Ileum (tissue), 1 donor: Measurements from ENCODE around the gene MVB12A.

DNA sequence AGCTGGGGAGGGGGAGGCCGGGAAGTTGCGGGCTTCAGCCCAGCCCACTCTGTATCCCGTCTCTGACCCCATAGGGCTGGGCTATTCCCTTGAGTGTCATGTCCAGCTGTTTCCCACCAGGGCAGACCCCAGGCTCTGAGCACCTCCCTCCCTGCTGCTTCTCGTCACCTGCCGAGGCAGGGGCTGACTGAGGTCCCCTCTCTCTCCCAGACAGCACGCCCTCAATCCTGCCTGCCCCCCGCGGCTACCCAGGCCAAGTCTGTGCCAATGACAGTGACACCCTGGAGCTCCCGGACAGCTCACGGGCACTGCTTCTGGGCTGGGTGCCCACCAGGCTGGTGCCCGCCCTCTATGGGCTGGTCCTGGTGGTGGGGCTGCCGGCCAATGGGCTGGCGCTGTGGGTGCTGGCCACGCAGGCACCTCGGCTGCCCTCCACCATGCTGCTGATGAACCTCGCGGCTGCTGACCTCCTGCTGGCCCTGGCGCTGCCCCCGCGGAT, 613 bp downstream of the F2RL3 start:
- PRO-cap, result no peak

DNA sequence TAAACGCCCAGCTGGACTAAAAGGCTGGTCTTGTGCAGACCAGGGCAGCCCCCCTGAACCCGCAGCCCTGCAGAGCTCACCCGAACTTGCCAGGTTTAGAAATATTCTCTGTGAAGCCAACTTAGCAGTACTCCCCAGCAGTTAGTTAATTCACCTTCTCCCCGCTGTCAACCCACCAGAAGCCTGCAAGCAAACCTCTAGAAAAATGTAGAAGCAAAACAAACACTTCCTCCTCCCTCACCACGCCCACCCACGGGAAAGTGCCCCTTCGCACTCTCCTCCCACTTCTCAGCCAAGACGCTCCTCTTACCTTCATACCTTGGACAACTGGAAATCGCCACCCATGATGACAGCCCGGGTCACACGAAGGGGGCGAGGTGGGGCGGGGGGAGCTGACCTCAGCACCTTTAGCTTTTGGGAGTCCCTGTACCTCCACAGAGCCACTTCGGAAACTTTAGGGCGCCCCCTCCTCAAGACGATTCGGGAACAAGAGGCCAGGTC, 626 bp downstream of the CPAMD8 start:
- PRO-cap, result no peak

- PRO-cap, result no peak
Observed at GRCh38 chr19:17091579-17092535, 16.3 kb downstream of the MYO9B start.

GRCh38 chr19:17183179-17184452, 31.5 kb upstream of the USE1 start:
- PRO-cap, result no peak

GRCh38 chr19:17220070-17220962, 5.2 kb downstream of the USE1 start:
- PRO-cap, result no peak

DNA sequence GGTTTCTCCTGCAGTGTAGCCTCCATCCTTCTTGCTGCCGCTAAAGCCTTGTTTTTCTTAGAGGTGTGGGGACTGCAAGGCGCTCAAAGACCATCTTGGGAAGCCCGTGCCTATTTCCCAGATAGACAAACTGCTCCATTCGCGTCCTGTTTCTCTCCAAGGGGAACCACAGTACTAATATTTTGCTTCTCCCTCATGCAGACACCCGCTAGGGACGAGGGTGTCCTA, 301 bp downstream of the BABAM1 start:
- PRO-cap, result no peak

GRCh38 chr19:17324248-17325124, 10.2 kb downstream of the ANO8 start:
- PRO-cap, result no peak

GRCh38 chr19:17334209-17334339, 581 bp downstream of the ANO8 start:
- PRO-cap, result no peak

DNA sequence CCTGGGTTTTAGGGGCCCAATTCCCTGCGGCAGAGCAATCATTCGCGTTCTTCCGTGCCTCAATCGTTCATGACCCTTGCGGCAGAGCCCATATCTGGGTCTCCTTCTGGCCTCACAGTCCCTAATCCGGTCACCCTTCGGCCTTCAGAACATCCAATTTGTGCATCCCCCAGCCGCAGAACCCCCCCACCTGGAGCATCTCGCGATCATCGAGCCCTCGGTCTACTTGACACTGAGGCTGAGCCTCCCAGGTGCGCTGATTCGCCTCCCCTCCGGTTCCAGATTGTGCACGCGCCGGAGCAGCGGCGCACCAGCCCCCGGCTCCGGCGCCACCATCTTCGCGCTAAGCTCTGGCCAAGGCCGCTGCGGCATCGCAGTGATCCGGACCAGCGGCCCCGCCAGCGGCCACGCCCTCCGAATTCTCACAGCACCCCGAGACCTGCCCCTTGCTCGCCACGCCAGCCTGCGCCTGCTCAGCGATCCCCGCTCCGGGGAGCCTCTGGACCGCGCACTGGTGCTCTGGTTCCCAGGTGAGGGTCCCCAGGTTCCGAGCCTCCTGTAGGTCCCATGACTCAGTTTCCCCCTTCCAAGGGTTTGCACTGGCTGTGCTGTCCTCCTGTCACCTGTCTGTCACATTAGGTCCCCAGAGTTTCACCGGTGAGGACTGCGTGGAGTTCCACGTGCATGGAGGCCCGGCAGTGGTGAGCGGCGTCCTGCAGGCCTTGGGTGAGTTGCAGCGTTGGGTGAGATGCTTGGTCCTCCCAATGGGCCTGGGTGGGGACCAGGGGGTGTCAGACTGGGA, 574 bp downstream of the GTPBP3 start:
- PRO-cap, result no peak

- PRO-cap, result no peak
Observed at GRCh38 chr19:17357571-17358103, 19.5 kb downstream of the PLVAP start.

- PRO-cap, result no peak
Observed at GRCh38 chr19:17358434-17358796, 18.7 kb downstream of the PLVAP start.

DNA sequence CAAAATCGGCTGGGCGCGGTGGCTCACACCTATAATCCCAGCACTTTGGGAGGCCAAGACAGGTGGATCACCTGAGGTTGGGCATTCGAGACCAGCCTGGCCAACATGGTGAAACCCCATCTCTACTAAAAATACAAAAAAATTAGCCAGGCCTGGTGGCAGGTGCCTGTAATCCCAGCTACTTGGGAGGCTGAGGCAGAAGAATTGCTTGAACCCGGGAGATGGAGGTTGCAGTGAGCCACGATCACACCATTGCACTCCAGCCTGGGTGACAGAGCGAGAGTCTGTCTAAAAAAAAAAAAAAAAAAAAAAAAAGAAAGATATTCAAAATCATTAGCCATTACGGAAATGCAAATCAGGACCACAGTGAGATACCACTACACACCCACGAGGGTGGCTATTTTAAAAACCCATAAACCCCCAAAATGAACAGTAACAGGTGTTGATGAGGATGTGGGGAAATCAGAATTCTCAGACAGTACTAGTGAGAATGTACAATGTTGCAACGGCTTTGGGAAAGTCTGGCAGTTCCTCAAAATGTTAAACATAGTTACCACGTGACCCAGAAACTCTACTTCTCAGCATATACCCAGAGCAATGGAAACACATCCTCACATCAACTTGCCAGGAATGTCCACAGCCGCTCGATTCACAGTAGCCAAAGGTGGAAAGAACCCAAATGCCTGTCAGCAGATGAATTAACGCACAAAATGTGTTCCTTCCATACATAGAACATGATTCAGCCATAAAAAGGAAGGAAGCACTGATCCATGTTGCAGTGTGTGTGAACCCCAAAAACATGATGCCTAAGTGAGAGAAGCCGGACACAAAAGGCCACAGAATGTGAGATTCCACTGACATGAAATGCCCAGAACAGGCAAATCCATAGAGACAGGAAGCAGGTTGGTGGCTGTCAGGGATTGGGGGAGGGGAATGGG, 7.2 kb downstream of the PLVAP start:
- PRO-cap, result no peak

DNA sequence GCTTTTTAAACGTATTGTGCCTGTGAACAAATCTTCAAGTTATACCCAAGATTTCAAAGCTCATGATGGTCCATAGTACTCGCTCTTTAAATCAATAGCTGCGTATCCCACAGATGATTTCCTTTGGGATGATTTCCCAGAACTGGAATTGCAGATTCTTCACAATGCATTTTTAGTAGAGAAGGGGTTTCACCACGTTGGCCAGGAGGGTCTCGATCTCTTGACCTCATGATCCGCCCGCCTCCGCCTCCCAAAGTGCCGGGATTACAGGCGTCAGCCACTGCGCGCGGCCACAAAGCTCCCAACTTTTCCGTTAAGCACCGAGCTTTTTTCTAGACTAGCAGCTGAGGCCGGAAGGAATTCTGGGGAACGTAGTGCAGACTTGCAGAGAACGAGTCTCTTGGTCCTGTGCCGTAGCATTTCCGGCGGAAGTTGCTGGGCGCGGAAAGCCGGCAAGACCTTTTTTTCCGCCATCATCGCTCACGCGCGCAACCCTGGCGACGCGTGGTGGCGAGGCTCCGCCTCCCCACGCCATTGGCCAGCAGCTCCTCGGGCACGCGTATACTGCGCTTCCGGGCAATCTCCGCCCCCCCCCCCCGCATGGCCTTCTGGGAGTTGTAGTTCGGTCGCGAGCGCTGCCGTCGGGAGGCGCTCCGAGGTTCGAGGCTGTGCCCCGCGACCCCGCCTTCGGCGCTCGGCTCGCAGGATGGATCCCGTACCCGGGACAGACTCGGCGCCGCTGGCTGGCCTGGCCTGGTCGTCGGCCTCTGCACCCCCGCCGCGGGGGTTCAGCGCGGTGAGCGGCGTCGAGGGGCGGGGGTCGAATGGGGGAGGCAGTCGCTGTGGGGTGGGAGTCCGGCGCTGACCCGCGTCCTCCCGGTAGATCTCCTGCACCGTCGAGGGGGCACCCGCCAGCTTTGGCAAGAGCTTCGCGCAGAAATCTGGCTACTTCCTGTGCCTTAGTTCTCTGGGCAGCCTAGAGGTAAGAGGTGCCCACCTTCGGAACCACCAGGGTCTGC, at the start of gene MVB12A:
Gene MVB12A, plus strand, starts transcription at position 618 of the 1,019 bp plus-strand sequence.
- PRO-cap, result bidirectional peak, plus-strand start at position 620 of the sequence, minus-strand start at position 364 of the sequence

DNA sequence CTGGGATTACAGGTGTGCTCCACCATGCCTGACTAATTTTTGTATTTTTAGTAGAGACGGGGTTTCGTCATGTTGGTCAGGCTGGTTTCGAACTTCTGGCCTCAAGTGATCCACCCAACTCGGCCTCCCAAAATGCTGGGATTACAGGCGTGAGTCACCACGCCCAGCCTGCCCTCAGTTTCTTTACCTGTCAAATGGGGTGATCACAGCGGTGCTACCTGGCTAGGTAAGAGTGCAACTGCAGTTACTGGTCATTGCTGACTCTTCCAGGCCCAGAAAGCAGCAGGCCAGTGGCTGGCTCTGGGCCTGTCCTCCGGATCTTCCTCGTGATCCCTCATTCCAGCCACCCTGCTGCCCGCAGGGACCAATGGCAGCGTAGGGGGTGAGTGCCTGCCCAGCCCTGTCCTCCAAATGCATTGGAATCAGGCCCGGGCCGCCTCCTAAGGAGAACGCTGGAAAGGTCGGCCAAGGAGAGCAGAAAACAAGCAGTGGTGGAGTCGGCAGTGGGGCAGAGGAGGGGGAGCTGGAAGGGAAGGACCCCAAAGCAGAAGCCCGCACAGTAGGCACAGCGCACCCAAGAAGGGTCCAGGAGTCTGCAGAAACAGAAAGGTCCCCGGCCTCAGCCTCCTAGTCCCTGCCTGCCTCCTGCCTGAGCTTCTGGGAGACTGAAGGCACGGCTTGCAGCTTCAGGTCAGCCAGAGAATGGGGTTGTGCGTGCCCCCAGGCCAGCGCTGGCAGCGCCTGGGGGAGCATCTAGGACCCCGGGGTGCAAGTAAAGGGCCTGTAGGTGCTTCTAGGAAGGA, 1.8 kb upstream of the SLC27A1 start:
- PRO-cap, result no peak

GRCh38 chr19:17687118-17687777, 906 bp downstream of the UNC13A start:
- PRO-cap, result no peak

DNA sequence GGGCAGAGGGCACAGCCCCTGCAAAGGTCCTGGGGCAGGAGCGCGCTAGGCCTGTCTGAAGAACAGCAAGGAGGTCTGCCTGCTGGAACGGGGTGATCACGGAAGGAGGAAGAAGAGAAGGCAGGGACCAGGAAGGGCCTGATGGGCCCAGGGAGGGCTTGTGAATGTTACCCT, 15.9 kb upstream of the B3GNT3 start:
- PRO-cap, result no peak

DNA sequence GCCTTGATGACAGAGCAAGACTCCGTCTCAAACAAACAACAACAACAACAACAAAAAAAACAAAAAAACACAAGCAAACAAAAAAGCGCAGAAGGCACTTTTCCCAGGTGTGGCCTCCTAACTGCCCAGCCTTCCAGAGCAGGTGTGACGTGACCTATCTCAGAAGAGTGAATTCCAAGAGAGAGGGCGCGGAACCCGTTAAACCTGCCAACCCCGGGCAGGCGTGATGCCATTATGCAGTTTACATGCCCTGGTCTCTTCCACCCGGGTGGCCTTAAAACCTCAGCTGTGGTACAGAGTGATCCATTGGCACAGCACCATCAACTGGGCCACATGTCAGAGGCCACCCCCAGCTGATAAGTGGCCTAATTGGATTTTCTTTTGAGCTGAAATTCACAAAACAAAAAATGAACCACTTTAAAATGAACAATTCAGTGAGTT, 3.7 kb upstream of the B3GNT3 start:
- PRO-cap, result no peak

GRCh38 chr19:17796287-17797117, 1.6 kb downstream of the B3GNT3 start:
- PRO-cap, result bidirectional peak, plus-strand start at chr19:17796776, minus-strand start at chr19:17796690

GRCh38 chr19:17842270-17842626, 5.5 kb downstream of the JAK3 start:
- PRO-cap, result unidirectional peak, plus-strand start at chr19:17842321

GRCh38 chr19:17861346-17861750, 1.6 kb downstream of the RPL18A start:
- PRO-cap, result no peak